ENCODE measurements around a stretch of chr12.

GRCh38 chr12:17820-18388 is 48.7 kb upstream of the IQSEC3 start:
- PRO-cap, result no peak

- PRO-cap, result no peak
Observed at GRCh38 chr12:26643-27185, 39.9 kb upstream of the IQSEC3 start.

- PRO-cap, result no peak
Observed at GRCh38 chr12:104490-105316, 38.1 kb downstream of the IQSEC3 start.

DNA sequence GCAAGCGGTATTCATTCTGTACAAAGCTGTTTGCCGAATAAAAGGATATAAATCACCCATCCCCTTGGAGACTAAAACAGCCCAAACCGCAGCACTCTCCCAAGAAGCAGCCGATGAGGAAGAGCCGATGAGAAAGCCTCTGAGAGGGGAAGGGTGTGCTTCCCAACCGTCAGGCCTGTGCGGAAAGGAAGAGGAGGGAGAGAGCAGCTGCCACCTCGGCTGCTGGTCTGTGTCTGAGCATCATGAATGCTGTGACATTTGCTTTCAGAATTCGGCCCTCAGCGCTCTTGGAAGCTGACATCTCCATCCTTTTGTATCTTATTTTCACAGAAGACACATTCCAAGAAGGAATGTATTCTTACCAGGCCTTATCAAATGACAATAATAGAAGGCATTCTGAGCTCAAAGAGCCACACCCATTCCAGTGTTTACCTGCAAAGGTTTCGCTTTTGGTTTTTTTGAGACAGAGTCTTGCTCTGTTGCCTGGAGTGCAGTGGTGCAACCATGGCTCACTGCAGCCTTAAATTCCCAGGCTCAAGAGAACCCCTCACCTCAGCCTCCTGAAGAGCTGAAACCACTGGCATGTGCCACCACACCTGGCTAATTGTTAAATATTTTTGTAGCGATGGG is 69.4 kb downstream of the SLC6A12 start:
- PRO-cap, result no peak

DNA sequence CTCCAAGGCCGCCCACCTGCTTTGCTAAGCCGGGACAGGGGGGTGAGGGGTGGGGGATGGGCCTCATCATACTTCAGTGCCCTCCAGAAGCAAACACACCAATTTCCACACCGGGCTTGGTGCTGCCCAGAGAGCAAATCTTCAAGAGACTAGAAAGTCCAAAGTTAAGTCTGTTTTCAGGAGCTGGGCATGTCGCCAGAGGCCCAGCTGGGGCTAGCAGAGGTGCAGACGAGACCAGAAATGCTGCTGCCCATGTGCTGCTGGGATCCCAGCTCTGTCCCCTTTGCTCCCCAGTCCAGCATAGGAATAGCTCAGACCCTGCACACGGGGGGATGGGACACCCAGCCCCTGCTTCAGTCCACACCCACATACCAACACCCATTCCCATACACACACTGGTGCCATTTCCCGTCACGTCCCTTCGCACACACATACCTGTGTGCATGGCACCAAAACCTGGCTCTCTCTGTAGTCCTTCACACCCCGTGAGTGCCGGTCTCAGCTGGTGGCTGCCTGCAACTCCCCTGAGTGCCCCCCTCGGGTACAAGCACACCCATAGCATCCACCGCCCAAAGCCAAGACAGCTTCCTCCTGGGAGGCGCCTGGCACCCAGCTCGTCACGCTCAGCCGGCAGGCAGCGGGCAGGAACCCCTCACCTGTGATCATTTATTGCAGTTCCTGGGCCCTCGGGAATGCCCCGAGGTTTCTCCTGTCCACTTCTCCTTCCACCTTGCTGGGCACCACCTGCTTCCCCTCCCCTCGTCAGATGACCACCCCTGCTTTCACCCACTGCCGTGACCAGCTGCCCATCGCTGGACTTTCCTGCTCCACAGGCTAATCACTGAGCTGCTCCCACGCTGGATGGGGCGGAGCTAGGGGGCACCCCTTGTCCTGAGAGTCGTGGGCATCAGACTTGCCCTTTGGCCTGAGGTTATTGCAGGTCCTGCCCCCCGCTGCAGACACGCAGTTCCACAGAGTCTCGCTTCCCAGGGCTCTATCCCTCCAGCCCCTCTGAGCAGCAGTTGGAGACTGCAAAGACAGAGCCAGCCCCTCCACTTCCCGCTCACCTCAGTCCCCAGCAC is 761 bp downstream of the SLC6A12 start:
- PRO-cap, result no peak

DNA sequence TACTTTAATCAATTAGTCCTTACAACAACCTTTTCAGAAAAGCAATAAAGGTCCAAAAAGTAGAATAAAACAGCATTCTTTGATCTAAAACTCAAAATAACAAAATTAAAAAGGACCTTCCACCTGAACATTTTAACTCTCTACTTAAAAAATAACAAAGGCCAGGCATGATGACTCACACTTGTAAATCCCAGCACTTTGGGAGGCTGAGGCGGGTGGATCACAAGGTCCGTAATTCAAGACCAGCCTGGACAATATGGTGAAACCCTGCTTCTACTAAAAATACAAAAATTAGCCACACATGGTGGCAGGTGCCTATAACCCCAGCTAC is 30.6 kb downstream of the KDM5A start:
- PRO-cap, result no peak

DNA sequence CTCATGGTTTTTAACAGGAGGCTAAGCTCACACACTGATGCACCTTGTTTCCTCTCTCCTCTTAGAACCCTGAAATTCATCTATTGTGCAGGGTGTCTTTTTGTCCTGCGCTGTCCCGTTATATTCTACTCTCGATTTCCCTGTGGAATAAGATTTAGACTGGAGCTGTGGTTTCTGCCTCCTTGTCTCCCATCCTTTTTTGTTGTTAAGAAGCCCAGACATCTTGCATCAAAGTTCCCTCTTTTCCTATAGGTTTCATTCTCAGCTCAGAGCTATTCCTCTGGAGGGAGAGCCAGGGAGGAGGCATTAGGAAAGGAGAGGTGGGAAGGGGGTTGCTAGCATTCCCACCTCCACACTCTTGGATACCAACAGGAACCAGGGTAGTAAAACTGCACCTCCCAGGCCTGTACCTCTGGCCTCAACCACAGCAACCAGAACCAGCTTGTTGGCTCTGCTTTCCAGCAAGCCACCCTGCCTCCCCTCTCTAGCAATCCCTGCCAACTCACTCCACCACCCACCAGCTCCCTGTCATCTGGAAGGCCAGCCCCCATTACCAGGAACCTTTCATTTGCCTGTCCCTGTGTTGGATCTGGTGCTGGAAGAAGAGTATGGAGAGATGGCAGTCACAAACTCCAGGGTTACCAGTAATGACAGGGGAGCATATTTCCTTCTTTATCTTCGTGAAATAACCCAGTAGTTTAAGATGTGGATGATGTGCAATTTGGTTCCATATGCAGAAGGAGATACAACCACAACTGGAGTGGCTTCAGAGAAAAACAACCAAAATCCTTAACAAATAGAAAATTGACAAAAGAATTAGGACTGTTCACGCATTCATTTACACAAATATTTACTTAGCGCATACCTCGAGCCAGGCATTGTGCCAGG is 3.1 kb downstream of the B4GALNT3 start:
- PRO-cap, result no peak

- PRO-cap, result no peak
Observed at GRCh38 chr12:538473-538998, 78.8 kb downstream of the B4GALNT3 start.

- PRO-cap, result no peak
Observed at GRCh38 chr12:552947-554164, 93.6 kb downstream of the B4GALNT3 start.

GRCh38 chr12:571447-572474 is 91.5 kb downstream of the NINJ2 start:
- PRO-cap, result no peak

DNA sequence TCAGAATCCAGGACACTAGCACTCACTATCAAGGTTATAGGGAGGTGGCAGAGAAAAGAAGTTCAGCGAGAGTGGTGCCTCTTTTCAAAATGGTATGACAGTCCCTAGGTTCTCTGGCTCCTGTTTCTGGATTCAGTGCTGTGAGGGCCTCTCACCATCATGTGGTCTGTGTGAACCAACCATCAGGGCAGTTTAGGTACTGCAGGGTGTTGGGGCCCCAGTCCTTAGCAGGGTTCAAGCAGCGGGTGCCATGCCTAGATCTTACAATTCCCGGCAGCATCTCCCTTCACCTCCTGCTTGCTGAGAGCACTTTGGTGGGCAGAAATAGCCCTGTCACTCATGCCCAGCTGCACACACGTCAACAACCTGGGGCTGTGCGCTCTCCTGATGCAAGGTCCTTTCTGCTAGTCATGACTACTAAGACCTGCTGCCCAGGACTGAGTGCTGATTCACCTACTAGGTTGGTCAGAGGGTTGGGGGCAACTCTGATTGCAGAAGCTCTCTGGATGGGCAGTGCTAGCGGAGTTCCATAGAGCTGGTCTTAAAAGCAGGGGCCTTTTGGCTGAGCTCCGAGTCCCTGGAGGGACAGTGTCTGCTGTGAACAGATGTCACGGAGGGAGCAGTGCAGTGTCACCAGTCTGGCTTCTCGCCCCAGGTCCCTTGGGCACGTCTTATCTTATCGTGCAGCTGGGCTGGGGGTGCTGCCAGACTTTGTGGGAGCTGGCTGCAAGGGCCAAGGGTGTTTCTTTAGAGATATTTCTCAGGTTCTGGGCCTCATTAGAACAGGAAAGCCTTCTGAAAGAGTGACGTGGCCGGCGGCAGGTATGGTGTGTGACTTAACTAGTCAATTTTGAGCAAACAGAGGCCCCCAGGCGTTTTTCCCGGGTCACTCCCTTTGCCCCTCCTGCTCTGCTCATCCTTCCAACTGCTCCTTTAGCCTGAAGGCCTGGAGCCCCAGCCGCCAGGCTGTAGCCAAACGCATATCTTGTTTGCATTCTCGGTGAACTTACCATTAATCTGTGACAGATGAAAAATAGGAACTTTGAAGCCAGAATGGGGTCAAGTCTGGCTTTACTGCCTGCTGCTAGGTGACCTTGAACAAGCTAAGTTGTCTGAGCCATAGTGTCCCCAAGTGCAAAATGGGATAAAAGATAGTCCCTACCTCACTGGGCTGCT is 71.8 kb downstream of the NINJ2 start:
- PRO-cap, result no peak

- PRO-cap, result no peak
Observed at GRCh38 chr12:617191-618143, 45.8 kb downstream of the NINJ2 start.

DNA sequence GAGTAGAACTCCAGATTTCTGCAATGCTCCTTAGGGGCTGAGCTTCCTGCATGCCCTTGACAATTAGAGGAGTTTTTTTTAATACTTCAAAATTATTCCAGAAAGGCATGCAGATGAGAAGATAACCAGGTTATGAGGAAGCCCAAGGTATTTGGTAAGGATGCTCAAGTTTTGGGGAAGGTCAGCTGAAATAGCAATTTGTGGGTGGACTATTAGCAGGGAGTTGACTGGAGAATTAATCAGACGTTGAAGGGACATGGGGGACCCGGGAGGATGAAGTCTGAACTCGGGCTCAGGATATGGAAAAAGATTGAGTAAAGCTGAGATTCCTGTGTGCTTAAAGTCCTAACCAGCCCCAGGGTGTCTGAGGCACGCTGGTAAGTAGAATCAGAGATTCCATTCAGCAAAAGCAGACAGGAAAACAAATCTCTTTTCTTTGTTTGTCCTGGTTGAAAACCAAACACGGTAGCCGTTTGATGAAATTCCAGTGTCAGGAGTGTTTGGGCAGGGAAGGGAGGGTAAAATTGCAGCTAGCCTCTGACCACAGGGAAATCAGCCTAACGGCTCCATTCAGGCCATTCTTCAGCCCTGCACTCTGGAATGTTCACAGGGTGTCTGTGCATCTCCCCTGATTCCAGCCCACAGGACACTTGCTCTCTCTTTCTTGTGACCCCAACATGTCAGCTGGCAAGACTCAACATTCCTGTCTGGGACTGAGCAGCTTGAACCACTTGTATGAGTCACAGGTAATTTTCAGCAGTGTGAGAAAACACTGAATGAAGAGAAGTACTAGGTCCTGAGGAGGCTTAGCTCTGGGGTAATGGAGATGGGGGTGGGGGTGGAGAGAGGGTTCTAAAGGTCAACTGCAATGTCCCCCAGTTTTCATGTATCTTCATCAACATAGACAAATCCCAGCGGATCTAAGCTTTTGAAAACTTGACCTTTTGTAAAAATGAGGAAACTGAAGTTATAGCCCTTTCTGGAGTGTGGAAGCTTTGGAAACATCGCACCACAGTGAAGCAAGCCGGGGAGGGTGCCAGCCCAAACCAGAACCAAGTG is 31.0 kb downstream of the NINJ2 start:
- PRO-cap, result unidirectional peak, plus-strand start at position 242 of the sequence

DNA sequence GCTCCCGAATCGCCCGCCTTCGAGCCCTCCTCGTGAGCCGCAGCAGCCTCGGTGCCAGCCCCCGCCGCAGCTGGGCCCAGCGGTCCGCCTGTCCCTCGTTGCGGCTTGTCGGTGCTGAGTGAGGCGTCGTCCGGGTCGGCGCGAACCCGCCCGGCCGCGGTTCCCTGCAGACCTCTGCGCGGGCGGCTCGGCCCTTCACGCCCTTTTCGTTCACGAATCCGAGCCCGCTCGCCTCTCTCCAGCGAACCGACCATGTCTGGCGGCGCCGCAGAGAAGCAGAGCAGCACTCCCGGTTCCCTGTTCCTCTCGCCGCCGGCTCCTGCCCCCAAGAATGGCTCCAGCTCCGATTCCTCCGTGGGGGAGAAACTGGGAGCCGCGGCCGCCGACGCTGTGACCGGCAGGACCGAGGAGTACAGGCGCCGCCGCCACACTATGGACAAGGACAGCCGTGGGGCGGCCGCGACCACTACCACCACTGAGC is 975 bp downstream of the WNK1 start:
- PRO-cap, result no peak

DNA sequence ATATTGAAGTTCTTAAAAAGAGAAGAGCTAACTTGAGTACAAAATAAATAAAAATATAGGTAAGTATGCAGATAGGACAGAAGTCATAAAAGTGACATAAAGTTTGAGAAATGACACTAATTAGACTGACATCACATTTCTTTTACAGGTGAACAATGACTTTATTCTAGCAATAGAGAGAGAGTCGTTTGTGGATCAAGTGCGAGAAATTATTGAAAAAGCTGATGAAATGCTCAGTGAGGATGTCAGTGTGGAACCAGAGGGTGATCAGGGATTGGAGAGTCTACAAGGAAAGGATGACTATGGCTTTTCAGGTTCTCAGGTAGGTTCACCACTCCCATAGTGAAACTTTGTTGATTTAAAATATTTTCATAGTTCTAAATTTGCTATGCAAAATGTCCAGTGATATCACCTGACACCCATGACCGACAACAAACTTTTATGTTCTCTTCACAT is 66.2 kb downstream of the RAD52 start:
- PRO-cap, result no peak

GRCh38 chr12:915893-916890 is 33.3 kb downstream of the RAD52 start:
- PRO-cap, result no peak

DNA sequence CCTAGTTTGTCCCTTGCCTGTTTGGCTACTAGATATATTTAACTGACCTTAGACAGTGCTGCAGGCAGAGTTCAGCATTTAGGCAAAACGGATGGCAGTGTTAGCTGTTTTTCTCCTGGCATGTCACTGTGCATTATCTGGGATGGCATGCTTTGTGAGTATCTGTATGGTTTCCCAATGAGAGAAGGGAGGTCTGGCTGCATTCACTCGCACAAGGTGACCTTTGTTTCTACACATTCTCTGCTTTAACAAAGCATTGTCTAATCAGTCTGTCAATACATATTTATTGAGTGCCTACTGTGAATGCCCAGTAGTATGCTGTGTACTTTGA is 63.4 kb downstream of the ERC1 start:
- PRO-cap, result no peak

- PRO-cap, result no peak
Observed at GRCh38 chr12:1611999-1612328, 17.1 kb upstream of the WNT5B start.

DNA sequence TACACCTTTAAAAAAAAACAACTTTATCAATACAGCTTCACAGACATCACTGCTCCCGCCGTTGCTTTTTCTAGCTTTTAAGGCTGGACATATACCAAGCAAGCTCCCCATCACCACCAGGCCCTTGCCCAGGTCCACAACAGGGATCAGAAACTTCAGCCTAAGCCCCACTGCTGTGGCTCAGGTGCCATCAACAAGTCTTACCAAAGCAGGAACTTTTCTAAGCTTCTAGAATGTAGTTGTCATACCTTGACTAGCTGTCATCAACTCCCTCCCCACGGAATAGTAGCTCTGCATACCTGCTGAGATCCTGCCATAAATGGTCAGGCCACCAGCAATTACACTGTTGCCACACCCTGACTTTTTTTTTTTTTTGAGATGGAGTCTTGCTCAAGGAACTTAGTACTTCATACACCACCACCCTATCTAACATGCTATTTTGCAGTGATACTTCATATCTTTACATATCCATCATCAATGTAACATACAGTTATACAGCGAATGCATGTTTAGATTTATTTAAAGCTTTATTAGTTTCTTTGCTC is 19.9 kb upstream of the ADIPOR2 start:
- PRO-cap, result no peak

GRCh38 chr12:1788000-1788406 is 32.4 kb upstream of the LRTM2 start:
- PRO-cap, result no peak

All from H9 (cell line).